Sciatic nerve (tissue), 1 donor: ENCODE results near the genes MICALL1 and KCNJ4.

DNA sequence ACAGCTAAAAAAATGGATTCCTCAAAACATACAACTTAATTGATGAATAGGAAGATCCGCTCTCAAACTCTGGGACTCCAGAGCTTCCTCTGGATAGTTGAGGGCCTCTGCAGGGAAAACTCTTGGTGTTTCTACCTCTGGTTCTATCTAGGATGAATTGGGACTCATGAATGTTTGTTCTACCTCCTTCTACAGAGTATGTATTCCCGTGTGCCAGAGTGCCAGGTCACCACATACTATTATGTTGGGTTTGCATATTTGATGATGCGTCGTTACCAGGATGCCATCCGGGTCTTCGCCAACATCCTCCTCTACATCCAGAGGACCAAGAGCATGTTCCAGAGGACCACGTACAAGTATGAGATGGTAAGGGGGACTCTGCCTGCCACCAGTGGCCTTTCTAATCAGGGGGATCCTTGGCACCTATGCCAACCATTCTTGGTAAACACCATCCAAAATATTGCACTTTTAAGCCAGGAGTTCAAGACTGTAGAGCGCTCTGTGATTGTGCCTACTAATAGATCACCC is 26.5 kb downstream of the EIF3L start:
- PRO-cap = no peak

GRCh38 chr22:37905671-37906744 is at the start of gene MICALL1:
Gene MICALL1 (plus strand): TSS chr22:37906297.
- PRO-cap = bidirectional peak, plus-strand start at chr22:37906159, minus-strand start at chr22:37906027

DNA sequence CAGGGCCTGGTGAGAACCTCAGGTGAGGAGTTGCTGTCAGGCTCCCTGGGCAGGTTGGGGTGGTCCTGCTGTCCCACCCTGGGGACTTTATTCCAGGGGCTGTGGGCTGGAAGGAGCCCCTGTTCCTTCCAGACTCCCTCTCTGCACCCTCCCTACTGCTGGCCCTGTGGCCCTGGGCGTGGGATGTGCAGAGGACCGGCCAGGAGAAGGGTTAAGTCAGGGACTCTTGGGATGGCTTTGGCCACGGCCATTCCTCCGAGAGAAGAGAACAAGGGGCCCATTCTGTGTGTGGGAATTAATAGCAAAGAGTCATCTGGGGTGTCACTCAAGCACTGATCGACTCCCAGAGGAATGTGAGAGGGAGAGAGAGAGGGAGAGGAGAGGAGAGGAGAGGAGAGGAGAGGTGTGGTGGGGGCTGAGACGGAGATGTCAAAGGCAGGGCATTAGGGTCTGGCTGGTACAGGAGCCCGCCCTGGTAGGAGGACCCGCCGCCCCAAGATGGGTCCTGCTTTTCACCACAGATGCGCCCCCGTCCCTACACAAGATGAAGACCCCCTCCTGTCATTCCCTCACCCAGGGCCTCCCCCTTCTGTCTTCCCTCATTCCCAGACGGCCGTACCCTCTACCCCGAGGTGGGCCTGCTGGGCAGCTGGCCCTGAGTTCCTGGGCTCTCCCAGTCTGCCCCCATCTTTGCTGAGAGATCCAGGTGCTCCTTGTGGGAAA is 14.3 kb upstream of the SOX10 start:
- PRO-cap = no peak

GRCh38 chr22:38171843-38172848 is 9.5 kb downstream of the PLA2G6 start:
- PRO-cap = no peak

DNA sequence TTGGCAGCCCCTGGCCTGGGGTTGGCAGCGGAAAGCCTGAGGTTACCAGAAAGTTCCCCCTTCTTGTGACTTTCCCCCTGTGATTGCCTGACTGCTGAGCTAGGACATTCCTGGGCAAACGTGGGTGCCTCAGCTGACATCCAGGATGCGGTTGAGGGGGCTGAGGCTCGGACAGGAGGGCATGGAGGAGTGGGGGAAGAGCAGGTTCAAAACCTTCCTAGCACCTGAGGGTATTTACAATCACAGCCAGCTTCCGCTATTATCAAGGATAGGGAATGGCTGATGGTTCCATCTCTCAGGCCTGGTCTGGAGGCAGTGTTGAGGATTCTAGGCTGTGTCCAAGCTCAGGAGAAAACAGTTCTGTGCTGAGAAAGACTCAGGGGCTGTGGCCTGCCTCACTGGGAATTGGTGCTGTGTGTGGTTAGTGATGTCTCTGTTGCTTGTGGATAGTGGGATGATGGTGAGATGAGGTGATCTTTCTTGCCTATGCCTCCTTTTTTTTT is 4.1 kb downstream of the MAFF start:
- PRO-cap = no peak

DNA sequence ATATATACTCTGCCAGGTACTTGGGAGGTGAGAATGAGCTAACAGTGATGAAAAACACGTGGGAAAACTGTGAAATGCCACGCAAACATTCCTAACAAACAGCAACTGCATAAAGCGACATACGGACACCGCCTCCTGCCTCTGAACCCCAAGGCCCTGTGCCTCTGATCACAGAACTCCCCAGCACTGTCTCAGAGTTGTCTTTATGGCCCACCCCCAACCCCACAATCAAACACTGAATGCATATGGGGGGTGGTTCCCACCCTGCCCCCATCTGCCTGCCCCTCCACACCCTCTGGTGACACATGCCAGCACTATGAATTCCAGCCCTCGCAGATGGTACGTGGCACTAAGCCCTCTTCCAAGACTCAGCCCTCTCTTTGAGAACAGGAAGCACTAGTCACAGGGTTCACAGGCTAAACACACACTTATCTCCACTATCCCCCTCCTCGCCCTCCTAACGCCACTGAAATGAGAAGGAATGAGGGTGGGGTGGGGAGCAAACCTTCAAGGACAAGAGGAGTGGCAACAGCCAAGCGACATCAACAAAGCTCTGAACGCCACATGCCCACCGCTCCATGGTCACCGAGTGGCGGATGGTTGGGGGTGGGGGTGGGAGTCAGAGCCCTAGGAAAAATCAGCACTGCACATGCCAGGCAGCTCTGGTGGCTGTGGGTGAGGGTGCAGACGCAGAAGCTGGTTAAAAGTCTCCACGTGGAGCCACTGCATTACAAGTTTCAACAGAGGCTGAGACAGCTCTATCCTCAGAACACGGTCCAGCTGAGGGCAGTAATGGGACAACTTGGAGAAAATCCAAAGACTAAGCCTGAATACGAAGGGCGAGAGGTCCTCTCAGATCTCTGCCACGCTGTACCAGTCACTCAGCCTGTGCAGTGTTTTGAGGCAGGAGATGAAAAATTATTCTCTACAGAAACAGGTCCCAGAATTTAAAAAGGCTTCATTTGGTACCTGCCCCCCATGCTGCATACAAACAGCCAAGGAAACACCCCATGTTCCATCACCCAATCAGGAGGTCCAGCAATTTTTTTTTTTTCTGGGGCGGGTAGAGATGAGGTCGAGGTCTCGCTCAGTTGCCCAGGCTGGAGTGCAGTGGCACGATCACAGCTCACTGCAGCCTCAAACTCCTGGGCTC is 33.5 kb downstream of the TMEM184B start:
- PRO-cap = bidirectional peak, plus-strand start at position 659 of the sequence, minus-strand start at position 382 of the sequence

DNA sequence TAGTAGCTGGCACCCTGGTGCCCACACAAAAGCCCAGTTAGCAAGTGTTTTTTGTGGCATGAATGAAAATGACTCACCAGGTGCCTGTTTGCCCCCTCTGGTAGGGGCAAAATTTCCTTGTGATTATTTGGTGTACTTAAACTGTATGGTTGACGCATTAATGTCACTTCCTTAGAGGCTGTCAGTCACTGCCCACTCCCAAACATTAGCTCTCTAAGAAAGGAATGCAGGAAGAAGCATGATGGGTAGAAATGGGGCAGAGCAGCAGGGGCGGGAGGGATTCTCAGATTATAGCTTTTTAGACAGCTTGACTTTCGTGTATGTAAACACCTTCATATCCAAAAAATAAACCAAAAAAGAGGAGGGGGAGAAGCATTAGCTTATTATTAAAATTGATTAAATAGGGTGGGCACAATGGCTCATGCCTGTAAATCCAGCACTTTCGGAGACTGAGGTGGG is 15.9 kb upstream of the TMEM184B start:
- PRO-cap = no peak

DNA sequence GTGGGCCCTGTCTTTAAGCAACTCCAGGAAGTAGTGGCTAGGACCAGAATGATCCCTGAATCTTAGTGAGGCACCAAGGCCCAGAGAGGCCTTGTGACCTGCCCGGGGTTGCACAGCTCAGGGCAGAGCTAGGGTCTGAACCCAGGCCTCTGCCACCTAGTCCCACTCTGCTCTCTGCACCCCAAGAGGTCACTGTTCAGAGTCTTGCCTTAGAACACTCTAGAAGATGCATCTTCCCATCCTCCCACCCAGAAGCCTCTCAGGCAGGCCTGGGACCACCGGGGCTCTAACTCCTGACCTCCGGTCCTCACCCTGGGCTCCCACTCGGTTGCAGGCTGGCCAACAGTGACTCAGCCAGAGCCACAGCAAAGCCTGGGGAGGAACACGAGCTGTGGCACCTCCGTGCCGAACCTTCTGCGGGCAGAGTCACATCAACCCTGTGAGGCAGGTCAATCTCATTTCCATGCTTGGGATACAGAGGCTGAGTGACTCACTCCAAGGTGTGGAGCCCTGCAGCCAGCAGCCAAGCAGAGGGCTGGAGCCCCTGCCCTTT is 21.6 kb downstream of the CSNK1E start:
- PRO-cap = no peak

- PRO-cap = no peak
These were observed 20.9 kb downstream of the CSNK1E start for GRCh38 chr22:38296105-38296877.

GRCh38 chr22:38300551-38301211 is 16.6 kb downstream of the CSNK1E start:
- PRO-cap = no peak

DNA sequence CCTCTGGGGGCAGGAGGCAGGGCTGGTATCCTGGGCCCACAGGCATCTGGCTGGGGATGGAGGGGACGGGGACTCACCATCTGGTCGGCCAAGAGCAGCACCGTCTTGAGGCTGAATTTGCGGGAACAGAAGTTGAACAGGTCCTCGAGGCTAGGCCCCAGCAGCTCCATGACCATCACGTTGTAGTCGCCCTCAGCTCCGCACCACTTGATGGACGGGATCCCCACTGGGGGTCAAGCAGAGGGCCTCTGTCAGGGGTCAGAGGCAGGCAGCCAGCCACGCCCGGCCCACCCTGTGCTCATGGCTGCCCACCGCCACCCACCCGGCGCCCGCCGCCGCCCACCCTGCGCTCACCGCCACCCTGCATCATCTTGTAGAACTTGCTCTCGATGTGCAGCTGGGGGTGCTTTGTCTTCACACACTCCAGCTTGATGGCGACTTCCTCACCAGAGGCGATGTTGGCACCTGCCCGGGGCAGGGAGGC is 14.4 kb downstream of the CSNK1E start:
- PRO-cap = no peak

DNA sequence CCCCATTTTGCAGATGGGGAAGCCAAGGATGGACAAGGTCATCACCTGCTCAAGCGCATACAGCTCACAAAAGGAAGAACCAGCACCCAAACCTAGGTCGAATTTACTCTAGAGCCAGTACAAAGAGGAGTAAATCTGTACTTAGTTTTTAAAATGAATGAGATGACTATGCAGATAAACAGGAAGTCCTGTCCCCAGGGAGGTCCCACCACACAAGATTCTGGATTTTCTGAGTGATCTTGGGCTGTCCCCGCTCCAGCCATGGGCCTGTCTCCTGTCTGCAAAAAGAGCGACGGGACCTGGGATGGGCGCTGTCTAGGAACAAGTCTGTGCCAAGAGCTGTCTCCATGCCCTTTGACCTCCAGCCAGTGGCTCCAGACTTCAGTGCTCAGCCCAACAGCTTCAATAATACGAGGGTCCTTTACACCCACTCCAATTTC is 6.0 kb downstream of the CSNK1E start:
- PRO-cap = no peak

- PRO-cap = bidirectional peak, plus-strand start at chr22:38317849, minus-strand start at chr22:38317900
These were observed 394 bp upstream of the CSNK1E start for GRCh38 chr22:38317653-38318000.

DNA sequence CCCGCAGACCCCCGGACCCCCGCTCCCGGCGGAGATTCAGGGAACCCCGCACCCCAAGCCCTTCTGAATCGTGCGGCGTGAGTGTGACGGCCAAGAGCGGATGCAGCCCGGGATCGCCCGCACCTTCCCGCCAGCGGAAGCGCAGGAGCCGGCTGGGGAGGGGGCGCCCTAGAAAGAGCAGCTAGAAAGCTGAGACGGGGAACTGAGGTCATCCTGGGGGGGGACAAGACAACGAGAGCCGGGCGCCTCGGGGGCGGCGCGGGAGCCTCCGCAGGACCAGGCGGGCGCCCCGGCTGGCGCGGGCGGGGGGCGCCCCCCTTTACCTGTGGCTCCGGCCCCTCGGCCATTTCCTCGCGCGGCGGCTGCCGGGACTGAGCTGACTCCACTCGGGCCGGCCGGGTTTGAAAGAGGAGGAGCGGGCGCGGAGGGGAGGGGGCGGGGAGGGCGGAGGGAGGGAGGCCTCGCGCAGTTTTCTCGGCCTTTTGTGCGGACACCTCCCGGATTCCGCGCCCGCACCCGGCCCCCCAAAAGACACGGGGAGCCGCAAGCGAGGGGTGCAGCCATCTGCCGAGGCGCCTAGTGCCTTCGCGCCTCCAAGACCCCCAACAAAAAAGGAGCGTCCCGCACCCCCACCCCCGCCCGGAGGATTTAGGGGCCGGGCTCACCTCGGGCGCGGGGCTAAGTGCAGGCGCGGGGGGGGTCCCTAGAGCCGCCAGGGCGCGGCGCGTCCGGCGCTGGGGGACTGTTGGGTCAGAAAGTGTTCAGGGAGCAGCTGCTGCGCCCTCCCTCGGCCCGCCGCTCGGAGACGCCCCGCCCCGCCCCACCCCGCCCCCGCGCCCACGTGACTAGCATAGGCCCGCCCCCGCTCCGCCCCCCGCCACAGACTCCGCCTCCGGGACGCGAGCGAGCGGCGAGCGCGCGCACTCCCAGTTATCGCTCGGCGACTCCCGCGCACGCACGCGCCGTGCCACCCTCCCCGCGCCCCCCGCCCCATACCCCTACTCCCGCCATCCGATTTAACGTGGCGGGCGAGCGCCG is 56.6 kb downstream of the KCNJ4 start:
- PRO-cap = bidirectional peak, plus-strand start at position 133 of the sequence, minus-strand start at position 65 of the sequence; bidirectional peak, plus-strand start at position 385 of the sequence, minus-strand start at position 373 of the sequence; bidirectional peak, plus-strand start at position 933 of the sequence, minus-strand start at position 801 of the sequence

- PRO-cap = unidirectional peak, plus-strand start at chr22:38454875
These were observed at the start of gene KCNJ4 for GRCh38 chr22:38454332-38455216. Gene KCNJ4 (minus strand): TSS chr22:38455199.

DNA sequence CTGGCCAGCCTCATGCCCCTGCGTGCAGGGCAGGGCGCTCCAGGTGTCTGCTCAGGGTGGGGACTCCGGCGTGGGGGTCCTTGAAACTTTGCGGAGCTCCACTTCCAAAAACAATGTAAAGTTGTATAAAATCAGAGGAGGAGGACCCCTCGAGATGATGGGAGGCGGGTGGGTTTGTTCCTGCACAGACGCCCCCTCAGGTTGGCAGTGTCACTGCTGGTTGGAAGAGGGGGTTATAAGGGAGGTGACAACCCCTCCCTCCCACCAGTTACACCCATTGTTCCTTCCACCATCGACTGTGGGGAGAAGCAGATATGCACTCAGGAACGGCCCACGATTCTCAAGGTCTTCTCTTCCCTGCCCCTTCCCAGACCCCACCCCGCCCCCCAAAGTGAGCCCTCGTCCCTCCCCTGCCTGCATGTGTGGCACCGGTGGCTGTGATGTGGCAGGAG is 493 bp downstream of the KDELR3 start:
- PRO-cap = no peak

GRCh38 chr22:38480905-38482063 is 13.4 kb downstream of the KDELR3 start:
- PRO-cap = no peak

DNA sequence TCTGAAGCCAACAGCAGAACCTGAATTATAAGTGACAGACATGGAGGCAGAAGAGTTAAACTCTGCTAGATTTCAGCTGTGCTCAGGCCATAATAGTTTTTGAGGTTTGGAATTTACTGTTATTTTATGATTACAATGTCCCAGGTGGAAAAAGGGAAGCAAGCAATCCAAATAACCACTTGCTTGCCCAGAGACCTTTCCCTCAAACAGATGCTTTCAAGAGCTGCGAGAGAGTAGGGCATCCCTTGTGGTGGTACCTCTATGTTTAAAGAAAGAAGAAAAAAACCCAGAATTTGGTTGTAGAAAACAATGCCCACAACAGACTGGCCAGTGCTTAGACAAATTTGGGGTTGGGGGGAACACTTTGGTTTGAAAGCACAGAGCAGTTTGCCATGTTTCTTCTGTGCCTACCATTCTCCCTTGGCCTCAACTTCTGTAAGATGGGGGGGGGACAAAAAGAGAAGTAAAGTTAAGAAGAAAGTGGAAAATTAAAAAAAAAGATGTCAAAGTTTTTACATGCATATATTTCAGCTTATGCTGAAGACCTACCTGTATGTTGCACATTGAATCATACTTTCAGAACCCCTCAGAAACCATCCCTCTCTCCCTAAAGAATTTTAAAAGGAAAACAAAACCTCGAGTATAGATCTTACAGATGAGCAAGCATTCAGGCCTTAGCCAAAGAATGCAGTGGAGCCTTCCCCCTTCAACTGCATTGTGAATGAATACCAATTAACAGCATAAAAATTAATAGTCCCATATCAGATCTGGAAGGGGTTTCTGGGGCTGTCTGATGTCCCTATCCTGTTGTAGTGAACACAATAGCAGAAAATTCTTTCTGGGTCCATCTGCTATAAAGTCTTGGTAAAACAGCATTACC is 16.1 kb downstream of the KDELR3 start:
- PRO-cap = no peak

DNA sequence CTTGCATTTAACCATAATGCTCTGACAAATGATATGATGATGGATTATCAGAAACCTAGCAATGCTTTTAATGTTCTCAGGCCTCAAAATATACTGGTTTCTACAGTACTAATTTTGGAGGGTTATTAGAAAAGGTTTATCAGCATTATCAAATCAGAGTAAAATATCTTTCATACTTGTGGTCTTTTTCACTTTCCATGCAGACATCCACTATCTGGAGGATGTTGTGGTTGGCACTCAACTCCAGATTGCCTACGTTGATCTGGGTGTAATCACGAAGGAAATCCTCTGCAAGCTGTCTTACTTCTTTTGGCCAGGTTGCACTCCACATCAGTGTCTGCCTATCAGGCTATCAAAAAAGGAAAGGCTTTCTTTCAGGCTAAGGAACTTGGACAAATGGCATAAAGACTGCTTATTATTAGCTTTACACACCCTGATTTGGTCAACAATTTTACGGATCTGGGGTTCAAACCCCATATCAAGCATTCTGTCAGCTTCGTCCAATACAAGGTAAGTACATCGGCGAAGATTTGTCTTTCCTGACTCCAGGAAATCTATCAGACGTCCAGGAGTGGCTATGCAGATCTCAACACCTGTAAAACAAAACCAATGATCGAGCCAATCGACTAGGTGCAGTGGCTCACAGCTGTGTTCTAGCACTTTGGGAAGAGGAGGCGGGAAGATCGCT is 11.5 kb downstream of the DDX17 start:
- PRO-cap = no peak

- PRO-cap = no peak
These were observed 10.5 kb downstream of the GTPBP1 start for GRCh38 chr22:38716017-38716920.